ENCODE data around the gene WBP2NL.

GRCh38 chr22:41248714-41249173, 8.0 kb upstream of the CHADL start:
- RAMPAGE, long total RNA, result no peak
- RRBS, result 79% methylated on average over 5 of the region's 11 CpGs

DNA sequence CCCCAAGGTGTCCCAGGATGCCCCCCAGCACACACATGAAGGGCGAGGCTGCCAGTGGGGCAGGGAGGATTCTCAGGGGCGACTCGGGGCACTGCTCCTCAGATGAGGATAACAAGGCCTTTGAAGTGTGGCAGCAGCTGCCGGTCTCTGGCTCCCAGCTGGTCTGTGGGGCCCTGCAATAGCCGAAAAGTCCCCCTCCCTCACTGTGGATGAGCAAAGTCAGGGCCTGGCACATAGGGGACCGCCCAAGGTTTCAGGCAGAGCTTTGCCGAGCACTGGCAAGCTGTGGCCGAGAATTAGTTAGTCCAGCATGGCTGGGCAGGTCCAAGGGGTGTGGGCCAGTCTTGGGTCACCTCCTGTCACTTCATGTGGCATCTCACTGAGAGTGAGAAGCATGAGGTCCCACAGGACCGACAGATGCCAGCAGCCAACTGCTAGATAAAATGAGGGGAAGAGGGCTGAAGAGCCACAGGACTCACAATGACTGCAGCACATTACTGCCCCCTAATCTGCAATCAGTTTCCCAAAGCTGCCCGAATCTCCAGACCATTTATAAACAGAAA, 12.6 kb upstream of the TEF start:
- RAMPAGE, long total RNA, result no peak
- RRBS, result no CpG with 5 or more reads among the region's 10 CpGs

DNA sequence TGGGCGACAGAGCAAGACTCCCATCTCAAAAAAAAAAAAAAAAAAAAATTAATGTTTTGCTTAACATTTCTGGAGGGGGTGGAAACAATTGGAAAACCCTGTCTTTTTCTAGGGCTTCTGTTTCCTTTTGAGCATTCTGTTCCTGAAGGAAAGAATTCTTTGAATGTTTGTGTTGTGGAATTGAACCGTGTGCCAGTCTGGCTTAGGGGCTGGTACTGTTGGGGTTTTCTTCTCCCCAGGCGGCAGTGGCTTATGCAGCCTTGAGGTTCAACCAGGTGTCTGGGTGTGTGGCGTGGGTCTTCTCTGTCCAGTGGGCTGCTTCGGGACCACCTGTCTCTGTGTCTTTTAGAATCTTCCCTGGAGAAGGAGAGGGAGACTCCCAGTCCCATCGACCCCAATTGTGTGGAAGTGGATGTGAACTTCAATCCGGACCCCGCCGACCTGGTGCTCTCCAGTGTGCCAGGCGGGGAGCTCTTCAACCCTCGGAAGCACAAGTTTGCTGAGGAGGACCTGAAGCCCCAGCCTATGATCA, 12.1 kb downstream of the TEF start:
- RAMPAGE, long total RNA, result no peak
- RRBS, result no CpG with 5 or more reads among the region's 11 CpGs

GRCh38 chr22:41396928-41397672, 15.4 kb downstream of the TEF start:
- RAMPAGE, long total RNA, result no peak
- RRBS, result 93% methylated on average over 3 of the region's 19 CpGs

- RAMPAGE, long total RNA, result no peak
- RRBS, result 1% methylated on average over 13 of the region's 36 CpGs
These were observed 469 bp upstream of the TOB2 start for GRCh38 chr22:41447093-41447446.

DNA sequence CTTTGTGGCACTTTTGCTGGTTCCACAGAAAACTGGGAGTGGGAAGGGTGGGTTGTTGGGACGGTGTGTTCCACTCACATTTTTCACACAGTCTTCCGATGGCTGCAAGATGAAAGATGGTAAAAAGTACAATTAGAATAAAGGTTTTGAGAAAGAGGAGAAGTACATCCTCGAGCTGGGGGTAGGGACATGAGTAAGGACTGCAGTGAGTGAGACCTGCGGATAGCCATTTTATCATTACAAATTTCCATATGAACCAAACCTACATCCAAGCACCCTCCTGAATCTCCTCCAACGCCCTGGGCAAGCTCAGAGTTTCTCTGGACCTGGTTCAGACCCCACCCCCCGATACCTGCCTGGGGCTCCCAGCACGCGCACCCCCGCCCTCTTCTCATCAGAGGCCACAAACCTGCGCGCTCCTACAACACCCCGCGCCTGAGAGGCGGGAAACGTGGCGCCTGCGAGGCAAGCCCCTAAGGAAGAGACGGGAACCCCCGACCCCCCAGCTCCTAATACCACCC, 386 bp downstream of the PHF5A start:
- RAMPAGE, long total RNA, result no peak
- RRBS, result no CpG with 5 or more reads among the region's 19 CpGs

DNA sequence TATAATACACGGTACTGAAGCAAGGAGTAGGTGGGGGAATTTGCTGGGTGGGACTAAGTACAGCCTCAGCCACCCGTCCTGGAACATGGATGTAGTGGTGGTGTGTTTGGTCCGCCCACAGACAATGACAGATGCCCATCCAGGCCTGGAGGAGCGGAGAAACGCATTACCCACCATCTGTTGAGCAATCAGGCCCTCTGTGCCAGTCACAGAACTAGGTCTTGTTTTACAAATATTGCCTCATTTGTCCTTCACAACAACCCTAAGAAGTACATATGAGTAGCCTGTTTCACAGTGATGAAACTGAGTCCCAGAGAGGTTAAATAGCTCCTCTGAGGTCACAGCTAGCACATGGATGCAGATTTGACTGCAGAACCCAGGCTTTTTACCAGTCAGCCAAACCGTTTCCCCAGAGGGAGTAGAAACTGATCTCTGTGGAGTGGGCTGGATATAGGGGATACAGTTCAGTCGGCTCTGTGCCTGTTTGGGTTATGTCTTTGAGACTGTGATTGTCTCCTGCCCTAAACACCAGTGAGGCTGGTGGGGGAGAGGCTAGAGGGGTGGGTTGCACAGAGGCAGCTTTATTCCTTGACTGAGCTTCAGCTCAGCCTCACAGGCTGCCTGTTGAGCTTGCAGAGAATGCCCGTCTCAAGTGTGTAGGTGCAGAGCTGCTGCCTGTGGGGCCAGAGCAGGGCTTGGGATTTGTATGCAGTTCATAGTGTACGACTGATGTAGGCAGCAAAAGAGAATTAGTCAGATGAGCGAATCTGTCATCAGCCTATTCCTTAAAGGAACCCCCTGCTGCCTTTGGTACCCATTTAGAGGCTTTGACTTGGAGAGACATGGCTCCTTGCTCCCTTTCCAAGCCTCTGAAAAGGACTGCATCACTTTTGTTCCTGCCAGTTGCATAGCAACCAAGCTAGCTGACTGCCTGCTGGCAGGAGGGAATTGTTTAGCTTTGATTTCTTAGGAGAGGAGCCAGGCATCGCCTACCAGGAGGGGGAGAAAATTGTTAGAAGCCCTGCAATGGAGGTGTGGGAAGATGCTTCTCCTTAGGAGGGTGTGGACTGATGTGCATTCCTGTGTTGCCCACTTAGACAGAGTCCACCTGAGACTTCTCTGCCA, 10.6 kb downstream of the ACO2 start:
- RAMPAGE, long total RNA, result no peak
- RRBS, result no CpG with 5 or more reads among the region's 11 CpGs

GRCh38 chr22:41523460-41524288, 20.6 kb downstream of the POLR3H start:
- RAMPAGE, long total RNA, result no peak
- RRBS, result no CpG with 5 or more reads among the region's 24 CpGs

GRCh38 chr22:41910100-41910445, 4.8 kb downstream of the SHISA8 start:
- RAMPAGE, long total RNA, result no peak
- RRBS, result 20% methylated on average over 11 of the region's 46 CpGs

DNA sequence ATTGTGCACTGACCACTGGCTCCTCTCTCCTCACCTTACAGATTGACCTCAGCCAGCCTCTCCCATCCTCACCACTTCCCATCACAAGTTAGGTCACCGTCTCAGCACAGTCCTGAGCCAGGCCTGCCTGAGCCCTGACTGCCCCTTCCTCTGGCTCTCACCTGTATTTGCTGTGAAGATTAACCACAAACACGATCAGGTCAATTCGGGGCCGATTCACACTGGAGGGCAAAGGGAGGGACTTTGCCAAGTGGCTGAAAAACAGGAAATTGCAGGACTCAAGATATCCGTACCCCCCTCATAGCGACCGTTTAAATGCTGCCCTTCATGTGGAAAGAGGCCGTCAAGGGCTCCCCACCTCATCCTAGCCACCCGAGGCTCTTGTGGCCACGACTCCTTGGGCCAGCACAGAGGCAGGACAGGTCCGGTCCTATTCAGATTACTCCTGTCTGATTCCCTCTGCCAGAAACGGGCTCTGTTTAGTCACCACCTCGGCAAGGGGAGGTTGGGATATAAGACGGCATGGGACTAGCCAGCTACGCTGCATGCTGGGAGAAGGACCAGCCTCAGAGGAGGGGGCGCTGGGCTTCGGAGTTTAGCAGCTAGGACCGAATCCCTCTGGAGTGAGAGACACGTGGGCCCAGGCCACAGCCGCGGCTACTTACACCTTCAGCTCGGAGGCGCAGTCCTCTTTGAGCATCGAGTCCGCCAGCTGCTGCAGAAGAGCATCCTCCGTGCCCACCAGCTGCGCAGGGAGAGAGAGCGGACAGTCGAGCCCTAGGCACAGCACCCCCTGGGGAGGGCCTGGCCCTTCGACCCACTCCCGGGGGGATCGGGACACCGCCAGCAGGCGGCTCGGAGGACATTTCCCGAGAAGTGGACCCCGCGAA, 955 bp downstream of the CENPM start:
- RAMPAGE, long total RNA, result no peak
- RRBS, result no CpG with 5 or more reads among the region's 38 CpGs

- RAMPAGE, long total RNA, result no peak
- RRBS, result no CpG with 5 or more reads among the region's 75 CpGs
These were observed at the start of gene WBP2NL for GRCh38 chr22:41998347-41999448. Gene WBP2NL, plus strand, starts transcription at chr22:41998788.

- RAMPAGE, long total RNA, result no peak
- RRBS, result 1% methylated on average over 30 of the region's 71 CpGs
These were observed 1.0 kb downstream of the TCF20 start for GRCh38 chr22:42269133-42270105.

DNA sequence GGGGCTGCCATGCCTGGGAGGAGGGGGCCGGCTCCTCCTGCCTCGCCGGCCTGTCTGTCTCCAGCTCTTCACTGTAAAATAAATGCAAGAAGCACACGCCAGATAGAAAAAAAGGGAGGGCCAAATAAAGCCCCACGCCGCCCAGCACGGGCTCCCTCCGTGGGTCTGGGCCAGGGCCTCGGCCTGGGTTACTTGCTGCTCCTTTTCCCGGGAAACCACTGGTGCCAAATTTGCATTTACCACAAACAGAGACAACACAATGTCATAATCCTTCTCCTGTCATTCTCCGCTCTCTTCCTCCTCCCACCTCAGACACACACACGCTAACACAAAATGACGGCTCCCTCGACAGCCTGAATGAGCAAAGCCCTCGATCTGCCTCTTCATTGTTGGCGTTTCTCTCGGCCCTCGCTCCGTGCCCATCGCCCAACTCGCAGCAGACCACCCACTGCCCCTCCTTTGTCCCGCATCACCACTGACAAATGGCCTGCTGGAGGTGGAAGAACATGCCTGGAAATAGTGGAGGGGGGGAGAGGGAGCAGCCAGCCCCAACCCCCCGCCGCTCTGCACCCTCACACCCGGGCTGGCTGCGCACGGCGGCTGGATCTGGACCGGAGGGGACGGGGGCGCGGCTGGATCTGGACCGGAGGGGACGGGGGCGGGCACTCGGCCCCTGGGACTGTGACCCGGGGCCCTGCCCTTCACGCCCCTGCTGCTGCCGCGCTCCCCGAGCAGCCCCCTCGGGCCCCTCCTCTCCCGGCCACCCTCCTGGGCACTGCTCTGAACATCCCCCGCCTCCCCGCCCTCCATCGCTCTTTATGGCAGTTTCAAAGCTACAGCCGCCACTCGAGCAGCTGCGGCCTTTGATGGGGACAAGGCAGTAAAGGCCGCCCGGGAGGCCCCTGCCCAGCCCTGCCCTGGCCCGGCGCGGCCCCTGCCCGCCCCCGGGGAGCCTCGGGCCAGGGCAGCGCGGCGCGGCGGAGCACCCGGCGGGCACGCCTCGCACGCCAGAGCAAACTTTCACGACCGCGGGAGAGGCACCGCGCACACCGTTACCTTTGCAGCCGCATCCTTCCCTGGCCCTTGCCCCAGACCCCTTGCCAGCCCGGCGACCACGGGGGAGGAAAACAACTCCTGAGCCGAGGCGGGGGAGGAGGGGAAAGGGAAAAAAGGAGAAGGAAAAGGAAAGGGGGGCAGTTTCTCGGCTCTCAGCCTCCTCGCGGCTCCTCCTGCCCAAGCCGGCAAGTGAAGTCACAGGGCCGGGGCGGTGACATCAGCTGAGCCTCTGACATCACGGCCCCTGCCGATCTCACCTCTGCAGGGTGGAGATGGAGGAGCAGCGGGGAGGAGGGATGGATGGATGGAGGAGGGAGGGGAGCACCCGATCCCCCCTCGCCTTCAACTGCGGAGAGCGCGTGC, 12.8 kb upstream of the TCF20 start:
- RAMPAGE, long total RNA, result no peak
- RRBS, result 3% methylated on average over 20 of the region's 93 CpGs

DNA sequence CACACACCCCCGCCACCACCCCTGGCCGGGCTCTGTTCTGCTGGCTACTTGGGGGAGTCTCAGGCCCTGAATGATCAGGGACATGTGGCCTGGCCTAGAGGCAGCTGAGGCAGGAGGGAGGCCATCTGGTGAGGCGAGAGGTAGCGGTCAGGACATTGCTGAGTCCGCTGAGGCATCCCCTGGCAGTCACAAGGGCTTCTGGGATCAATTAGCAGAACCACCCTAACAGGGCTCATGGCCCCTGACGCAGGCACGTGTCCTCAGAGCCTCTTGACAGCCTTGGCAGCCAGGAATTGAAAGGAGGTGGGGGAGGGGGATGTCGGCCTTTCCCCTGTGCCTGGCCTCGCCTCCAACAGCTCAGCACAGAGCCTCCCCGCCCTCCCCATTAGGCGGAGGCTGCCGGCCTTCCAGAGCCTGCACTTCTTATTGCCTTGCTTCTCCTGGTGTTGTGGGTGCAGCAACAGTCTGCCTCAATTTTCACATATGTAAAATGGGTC, 55.5 kb downstream of the NFAM1 start:
- RAMPAGE, long total RNA, result no peak
- RRBS, result no CpG with 5 or more reads among the region's 12 CpGs

DNA sequence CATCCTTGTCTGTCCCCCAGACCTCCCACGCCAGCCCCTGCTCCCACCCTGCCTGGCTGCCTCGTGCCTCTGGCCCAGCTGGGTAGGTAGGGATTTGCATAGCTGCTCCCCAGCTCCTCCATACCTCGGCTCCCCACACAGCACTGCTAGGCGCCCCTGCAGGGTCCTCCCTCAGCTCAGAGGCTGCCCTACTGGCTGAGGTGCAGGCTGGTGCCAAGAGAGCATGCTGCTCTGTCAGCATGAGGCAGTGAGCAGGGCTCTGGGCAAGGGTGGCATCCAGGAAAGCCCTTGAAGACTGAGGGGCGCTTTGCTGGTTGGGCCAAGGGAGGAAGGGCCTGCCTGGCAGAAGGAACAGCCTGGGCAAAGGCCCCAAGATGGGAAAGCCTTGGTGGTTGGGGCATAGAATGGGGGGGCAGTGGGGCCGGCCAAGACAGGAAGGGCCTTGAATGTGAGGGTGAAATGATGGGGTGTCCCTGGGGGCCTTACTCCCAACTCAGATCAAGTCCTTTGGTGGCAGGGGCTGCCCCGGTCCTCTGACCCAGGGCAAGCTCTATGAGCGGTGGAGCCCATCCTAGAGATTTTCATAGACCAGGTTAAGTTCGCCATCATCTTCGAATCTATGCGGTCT, 47.5 kb downstream of the NFAM1 start:
- RAMPAGE, long total RNA, result no peak
- RRBS, result no CpG with 5 or more reads among the region's 11 CpGs

DNA sequence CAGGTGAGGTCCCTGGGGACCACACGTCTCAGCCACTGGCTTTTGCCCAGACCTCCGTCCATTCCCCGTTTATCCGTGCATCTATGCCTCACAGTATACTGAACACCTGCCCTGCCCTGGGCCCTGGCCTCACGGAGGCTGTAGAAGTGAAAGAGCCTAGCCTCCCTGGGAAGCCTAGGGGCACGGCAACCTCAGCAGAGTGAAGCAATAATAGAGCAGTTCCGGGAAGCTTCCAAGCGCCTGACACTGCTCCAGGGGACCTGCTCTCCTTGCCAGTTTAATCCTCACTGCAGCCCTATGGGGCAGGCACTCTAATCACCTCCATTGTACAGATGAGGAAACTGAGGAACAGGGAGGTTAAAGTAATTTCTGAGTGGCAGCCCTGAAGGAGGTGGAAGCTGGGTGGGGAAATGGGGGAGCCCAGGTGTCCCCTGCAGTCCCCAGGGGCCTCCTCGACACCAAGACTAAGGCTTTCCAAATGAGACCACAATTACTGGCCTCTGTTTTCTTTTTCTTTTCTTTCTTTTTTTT, 2.7 kb upstream of the NFAM1 start:
- RAMPAGE, long total RNA, result no peak
- RRBS, result no CpG with 5 or more reads among the region's 9 CpGs

GRCh38 chr22:42440059-42440561, 7.9 kb upstream of the NFAM1 start:
- RAMPAGE, long total RNA, result no peak
- RRBS, result no CpG with 5 or more reads among the region's 10 CpGs

DNA sequence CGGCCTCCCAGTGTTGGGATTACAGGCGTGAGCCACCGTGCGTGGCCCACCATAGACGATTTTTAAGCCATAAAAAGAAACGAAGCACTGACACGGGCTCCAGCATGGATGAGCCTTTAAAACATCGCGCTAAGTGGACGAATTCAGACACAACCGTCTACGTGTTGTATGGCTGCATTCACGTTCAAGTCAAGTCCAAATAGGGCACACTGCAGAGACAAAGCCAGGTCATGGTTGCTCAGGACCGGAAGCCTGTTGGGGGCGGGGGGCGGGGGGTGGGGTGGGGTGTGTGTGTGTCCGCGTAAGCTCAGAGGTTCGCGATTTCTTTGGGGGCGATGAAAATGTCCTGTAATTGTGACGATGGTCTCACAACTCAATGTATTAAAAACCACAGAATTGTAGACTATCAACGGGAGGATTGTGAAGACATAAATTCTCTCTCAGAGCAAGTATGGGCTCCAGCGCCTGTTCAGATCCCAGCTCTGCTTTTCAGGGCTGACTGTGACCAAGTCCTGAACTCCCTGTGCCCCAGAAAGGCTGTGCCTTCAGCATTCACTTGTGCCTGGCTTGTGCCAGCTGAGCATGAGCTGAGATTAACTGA, 18.0 kb downstream of the SERHL2 start:
- RAMPAGE, long total RNA, result no peak
- RRBS, result no CpG with 5 or more reads among the region's 24 CpGs

GRCh38 chr22:42769825-42770545, 49.3 kb upstream of the A4GALT start:
- RAMPAGE, long total RNA, result no peak
- RRBS, result 11% methylated on average over 7 of the region's 41 CpGs

GRCh38 chr22:42776323-42777494, 56.0 kb upstream of the A4GALT start:
- RAMPAGE, long total RNA, result start-site peak on the minus strand at chr22:42777308-42777362, 141 and 47 reads in 2 replicates
- RRBS, result no CpG with 5 or more reads among the region's 27 CpGs

All from epithelial cell of proximal tubule (primary cell).